REH cell (cell line): Measurements from ENCODE around the genes EIF2B4 and C2orf16.

GRCh38 chr2:27303010-27303360 is 5.3 kb downstream of the UCN start:
- PRO-cap, result unidirectional peak, plus-strand start at chr2:27303165

DNA sequence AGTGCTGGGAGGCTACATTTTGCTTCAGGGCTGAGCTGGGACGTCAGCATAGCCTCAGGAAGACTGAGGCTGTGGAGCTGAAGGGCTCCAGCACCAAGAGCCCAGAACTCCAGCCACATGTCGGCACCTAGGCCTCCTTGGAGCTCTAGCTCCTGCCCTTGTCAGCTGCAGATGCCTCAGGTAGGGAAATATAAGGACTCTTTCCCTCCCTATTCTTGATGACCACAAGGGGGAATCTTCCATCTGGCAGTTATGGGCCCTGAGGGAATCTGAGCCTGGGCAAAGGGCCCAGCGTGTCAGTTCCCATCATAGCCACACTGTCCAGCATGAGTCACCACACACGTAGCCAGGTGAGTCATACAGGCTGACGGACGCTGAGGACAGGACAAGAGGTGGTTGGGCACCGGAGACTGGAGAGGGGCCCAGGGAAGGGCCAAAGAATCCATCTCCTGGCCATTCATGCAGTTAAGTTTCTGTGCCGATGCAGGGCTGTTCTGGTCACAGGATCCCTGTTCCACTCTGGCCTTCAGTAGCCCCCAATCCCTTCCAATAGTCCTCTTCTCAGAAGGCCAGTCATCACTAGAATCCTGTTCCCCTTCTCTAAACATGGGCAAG is 1.9 kb downstream of the MPV17 start:
- PRO-cap, result no peak

DNA sequence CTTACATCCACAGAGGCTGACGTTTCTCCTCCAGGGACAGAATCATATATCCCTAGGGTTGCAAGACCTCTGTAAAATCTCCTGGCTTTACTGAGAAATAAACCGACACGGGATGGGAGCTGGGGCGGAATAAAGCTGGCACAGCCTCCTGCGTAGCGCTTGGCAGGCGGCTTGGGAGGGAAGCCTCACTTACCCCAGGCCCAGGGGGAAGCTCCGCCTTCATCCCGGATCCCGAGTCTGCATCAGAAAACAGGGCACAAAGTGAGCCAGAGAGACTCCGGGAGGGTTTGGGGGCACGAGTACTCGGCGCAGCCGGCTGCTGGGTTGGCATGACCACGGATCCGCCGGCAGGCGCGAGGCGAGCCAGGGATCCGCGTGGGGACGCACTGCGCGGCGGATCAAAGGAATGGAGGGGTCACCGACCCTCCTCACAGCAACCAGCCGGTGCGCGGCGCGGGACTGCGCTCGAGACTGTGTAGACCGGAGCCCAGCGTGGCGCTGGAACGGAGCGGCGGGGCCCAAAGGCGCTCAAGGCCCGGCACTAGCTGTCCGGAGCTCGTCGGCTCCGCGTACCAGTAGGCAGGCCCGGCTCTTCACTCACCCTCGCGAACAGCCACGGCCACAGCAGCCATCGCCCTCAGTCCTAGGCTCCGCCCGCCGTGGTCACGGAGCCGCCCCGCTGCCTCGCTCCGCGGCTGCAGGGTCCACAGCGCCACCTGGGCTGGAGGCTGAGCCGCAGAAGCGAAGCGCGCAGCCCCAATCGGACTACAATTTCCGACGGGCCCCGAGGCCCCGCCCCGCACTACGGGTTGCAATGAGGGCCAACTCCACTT is at the start of gene EIF2B4:
EIF2B4 (minus strand) TSS at position 656 of the 833 bp plus-strand sequence.
- PRO-cap, result unidirectional peak, plus-strand start at position 269 of the sequence; bidirectional peak, plus-strand start outside the sequence, minus-strand start at position 599 of the sequence

GRCh38 chr2:27379596-27380056 is 908 bp downstream of the ZNF513 start:
- PRO-cap, result no peak

DNA sequence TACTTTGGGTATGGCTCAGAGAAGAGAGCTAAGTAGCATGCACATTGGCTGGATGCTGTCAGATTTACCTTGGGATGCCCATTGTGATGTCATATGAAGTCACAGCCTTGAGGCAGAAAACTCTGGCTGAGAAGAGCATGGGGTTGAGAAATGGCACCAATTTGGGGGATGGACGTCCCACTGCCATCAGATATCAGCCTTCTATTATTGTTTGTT is at the start of gene C2orf16:
C2orf16 (plus strand) TSS at position 110 of the 216 bp plus-strand sequence.
- PRO-cap, result no peak

- PRO-cap, result no peak
These were observed 239 bp downstream of the GPN1 start for GRCh38 chr2:27629149-27629428.

GRCh38 chr2:27629718-27630252 is 935 bp downstream of the GPN1 start:
- PRO-cap, result no peak

- PRO-cap, result no peak
These were observed 47.9 kb upstream of the MRPL33 start for GRCh38 chr2:27723678-27724041.

GRCh38 chr2:27747713-27748448 is 23.6 kb upstream of the MRPL33 start:
- PRO-cap, result no peak

DNA sequence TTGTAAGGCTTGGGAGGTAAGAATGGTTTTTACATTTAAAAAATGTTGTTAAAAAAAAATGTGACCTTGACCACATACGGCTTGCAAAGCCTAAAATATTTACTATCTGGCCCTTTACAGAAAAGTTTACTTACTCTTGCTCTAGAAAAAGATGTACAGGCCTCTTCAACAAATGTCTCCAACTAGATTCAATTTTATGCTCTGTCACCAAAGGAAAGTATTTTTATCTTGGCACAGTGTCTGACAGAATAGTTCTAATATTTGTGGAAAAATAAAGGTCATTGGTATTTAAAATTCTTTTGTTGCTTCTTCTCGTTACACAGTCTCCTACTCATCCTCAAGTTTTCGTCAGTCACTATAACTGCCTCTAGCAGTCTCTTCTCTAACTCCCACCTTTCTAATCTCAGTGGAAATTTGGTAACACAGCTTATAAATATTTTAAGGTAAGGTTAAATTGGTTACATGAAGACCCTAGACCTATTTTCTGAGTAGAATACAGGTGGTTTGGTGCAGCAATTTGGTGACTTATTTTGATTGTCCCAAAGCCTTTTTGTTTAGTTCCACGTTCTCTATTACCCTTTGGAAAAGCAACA is 1.4 kb downstream of the RBKS start:
- PRO-cap, result no peak

- PRO-cap, result no peak
These were observed 1.1 kb downstream of the BABAM2 start for GRCh38 chr2:27891438-27892218.

DNA sequence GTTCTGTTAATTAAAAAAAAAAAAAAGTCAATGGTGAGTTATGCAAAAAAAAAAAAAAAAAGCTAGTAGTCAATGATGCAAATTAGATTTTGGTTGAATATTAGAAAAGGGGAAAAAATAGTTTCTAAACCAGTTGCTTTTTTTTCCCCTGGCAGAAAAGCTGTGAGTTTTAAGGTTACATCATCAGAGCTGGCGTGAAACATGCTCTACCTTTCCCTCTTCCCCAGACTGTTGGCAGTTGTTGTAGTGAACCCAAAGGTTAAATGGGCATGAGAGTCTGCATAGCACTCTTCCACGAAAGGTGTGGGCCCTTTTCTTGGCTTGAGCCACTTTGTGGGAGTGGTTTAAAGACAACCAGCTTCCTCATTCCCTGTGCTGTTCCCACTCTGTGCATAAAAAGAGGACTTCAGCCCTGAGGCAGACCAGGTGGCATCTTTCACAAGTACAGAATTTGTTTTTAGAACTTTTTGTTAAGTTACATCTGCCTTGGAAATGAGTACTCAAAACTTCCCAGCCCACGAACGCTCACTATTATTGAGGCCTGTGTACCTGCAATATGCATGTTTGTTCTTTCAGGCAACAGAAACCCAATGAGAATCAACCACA is 243.7 kb downstream of the BABAM2 start:
- PRO-cap, result no peak

- PRO-cap, result no peak
These were observed 123.3 kb upstream of the FOSL2 start for GRCh38 chr2:28269145-28269989.

GRCh38 chr2:28280461-28280861 is 112.2 kb upstream of the FOSL2 start:
- PRO-cap, result no peak

- PRO-cap, result no peak
These were observed 71.1 kb upstream of the FOSL2 start for GRCh38 chr2:28321486-28322007.

- PRO-cap, result no peak
These were observed 1.8 kb downstream of the FOSL2 start for GRCh38 chr2:28394445-28394890.

DNA sequence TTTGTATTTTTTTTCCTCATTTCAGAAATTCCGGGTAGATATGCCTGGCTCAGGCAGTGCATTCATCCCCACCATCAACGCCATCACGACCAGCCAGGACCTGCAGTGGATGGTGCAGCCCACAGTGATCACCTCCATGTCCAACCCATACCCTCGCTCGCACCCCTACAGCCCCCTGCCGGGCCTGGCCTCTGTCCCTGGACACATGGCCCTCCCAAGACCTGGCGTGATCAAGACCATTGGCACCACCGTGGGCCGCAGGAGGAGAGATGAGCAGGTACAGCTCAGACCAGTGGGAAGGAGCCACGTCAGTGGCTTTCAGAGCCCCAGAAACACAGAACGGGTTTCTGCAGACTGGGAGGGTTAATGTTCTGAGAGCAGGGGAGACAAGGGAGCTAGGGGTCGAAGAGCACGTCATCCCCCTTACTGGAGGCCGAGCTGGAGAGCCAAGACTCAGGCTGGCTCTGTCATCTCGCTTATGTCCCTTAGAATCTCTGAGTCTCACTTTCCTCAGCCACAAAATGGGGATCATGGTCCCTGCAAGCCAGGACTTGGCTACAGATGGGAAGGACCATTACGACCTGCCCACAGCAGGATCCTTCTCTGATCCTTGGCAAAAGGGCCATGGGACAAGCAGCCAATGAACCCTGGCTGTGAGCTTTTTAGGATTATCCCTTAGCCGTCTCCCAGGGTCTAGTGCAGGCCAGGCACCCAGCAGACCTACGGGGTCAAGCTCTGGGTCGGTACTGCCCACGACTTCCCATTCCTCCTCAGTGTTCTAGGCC is 11.6 kb downstream of the FOSL2 start:
- PRO-cap, result no peak

DNA sequence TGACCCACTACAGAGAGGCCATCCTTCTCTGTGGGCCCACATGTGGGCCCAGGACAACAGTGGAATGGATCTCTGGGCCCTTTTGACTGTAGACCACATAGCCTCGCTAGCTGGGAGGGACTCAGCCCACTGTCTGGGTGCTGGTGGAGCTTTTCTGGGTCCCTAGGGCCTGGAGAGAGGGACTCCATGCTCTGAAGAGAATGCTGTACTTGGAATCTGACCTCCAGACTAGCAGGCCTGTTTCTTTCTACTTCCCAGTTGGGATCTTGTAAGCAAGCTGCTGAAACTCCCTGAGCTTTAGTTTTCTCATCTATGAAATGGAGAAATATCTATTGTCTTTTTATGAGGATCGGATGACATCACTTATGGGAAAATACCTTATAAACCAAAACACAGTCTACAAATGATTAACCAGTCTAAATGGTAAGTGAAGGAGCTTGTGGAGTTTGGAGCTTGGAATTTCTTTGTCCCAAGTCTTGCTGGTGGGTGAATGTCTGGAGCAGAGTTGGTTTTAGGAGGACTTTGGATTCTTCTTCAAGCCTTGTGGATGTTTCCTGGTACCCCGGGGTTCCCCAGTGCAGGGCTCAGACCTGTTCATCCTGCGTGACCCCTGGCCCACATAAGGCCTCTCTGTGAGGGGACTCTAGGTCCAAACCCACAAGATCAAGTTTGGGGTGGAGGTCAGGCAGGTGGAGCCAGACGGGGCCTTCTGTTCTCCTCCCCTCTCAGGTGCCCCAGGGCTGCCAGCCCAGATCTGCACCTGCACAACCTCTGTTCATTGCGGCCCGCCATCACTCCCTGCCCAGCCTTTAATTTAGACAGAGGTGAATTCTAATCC is 43.1 kb downstream of the FOSL2 start:
- PRO-cap, result no peak

DNA sequence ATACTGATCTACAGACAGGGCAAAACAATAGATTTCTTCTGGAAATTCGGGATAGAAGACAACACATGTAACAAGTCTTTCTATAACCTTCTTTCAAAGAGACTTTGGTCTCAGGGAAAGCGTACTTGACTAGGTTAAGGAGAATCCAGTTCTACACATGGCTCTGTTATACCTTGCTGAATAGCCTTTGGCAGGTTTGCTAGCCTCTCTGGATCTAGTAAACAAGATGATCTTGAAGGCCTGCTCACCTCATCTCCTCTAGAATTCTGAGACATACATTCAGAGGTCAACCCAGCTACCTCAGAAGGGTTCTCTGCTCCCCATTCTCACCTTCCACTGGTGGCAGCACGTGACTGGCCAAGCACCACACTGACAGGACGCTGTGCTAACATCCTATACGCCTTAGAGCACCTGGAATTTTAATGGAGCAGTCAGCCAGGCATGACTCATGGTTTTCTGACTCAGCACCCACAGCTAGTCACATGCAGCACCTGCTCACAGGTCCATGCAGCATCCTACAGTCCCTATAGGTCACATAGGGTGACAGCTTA is 12.3 kb downstream of the PLB1 start:
- PRO-cap, result no peak

DNA sequence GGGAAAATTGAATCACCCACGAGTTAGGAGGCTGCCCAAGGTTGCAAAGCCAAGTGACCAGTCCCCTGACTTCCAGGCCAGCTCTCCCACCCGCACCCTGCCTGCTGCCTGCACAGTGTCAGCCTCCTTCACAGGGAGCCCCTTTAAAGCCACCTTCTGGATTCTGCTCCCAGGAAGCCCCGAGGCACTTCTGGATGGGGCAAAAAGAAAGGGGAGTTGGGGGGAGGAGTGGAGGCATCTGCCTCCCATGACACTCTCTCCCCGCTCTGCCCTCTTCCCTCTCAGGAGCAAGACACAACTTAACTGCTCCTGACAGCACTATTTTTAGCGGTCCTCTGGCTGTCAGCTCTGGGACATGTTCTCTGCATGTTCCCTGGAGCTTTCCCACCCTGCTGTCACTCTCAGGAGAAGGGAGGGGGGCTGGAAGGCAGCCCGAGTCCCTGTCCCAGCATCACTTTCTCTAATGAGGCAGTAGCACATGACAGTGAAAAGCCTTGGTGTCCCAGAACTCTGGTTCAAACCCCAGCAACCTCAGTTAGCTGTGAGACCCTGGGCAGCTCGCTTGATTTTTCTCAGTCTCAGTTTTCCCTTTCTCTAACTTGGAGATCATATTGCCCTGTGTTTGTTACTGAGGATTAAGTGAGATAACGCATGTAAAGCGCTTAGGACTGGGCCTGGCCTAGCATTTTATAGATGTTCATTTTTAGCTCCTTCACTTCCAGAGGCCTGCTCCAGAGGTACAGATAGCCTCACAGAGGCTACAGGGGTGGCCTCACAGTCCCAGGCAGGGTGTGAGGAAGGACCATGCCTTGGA is 32.4 kb downstream of the PLB1 start:
- PRO-cap, result no peak